Brain (tissue), 1 donor: ENCODE data around the genes COL10A1 and CALHM4.

GRCh38 chr6:112252530-112253295 lies 1.7 kb downstream of the LAMA4 start:
- RRBS, result no CpG with 5 or more reads among the region's 1 CpG

DNA sequence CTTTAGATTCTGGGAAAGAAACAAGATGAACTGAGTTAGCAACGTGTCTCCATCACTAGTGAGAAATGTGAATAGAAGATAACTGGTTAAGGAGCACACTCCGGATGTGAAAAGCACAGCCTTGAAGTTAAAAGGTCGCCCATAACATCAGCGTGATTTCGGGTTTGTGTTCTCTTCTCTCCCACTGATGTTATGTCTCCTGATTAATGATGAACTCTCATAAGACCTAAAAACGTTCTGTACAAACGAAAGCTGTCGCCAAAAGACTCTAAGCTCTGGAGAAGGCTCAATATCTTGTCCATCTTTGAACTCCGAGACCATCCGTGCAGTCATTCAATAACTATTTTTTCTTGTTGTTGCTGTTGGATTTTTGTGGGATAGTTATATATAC lies 291.9 kb upstream of the MARCKS start:
- RRBS, result no CpG with 5 or more reads among the region's 10 CpGs

DNA sequence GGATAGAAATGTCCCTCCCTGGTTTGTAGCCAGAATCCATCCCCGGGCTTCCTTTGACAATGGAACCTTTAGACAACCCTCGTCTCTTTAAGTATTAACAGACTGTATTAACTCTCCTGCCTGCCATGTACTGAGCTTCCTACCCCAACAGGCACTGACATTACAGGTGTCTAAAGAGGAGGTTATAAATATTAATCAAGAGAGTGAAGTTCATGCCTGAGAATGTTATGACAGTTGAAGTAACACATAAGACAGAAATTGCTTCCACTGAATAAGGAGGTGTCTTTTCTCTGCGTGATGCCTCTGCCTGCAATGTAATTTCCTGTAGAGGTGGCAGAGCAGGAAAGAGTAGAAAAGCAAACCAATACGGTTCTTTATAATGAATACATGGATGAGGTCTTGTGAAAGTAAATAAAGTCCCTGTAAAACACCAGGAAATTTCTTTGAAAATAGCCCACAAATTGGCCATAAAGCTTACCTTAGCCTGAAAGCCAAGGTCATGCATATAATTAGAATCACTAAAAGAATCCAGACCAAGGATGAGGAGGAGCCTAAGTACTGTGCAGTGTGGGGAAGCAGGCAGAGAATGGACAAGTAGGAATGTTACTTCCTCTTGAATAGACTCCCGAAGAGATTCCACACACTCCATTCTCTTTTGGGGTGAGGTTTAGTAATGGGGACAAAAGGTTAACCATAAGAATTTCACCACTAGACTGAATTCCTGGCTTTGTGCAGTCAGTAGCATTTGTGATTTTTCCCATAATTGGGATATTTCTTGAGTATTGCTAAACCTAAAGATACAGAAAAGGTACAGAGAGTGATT lies 27.7 kb upstream of the MARCKS start:
- RRBS, result no CpG with 5 or more reads among the region's 5 CpGs

GRCh38 chr6:113858401-113859053 lies 1.4 kb downstream of the MARCKS start:
- RRBS, result 2% methylated on average over 12 of the region's 48 CpGs

DNA sequence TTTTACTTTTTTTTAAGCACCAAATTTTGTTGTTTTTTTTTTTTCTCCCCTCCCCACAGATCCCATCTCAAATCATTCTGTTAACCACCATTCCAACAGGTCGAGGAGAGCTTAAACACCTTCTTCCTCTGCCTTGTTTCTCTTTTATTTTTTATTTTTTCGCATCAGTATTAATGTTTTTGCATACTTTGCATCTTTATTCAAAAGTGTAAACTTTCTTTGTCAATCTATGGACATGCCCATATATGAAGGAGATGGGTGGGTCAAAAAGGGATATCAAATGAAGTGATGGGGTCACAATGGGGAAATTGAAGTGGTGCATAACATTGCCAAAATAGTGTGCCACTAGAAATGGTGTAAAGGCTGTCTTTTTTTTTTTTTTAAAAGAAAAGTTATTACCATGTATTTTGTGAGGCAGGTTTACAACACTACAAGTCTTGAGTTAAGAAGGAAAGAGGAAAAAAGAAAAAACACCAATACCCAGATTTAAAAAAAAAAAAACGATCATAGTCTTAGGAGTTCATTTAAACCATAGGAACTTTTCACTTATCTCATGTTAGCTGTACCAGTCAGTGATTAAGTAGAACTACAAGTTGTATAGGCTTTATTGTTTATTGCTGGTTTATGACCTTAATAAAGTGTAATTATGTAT lies 3.7 kb downstream of the MARCKS start:
- RRBS, result no CpG with 5 or more reads among the region's 3 CpGs

- RRBS, result no CpG with 5 or more reads among the region's 2 CpGs
These were observed 49.5 kb downstream of the MARCKS start for GRCh38 chr6:113906657-113906995.

DNA sequence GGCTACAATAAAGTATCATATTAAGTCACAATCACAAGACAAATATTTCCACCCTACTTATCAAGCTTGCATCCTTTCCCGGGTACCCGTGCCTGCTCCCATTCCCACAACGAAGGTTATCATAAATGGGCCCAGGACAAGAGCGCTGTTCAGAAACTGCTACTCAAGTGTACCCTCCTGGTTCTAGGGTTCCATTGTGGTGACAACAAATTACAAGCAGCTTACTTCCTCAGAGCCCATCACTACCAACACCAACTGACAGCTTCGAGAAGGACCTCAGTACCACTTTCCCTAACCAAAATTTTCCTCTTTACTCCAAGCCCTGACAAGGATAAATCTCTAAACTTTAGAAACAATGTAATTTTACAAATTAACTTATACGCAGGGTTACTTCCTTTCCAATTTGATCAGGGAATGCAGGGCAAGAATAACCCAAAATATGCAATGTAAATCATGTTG lies 2.2 kb downstream of the HDAC2 start:
- RRBS, result no CpG with 5 or more reads among the region's 6 CpGs

- RRBS, result no CpG with 5 or more reads among the region's 10 CpGs
These were observed 174.2 kb upstream of the HDAC2 start for GRCh38 chr6:114144804-114145878.

- RRBS, result no CpG with 5 or more reads among the region's 5 CpGs
These were observed 655.1 kb upstream of the HS3ST5 start for GRCh38 chr6:114997912-114998362.

DNA sequence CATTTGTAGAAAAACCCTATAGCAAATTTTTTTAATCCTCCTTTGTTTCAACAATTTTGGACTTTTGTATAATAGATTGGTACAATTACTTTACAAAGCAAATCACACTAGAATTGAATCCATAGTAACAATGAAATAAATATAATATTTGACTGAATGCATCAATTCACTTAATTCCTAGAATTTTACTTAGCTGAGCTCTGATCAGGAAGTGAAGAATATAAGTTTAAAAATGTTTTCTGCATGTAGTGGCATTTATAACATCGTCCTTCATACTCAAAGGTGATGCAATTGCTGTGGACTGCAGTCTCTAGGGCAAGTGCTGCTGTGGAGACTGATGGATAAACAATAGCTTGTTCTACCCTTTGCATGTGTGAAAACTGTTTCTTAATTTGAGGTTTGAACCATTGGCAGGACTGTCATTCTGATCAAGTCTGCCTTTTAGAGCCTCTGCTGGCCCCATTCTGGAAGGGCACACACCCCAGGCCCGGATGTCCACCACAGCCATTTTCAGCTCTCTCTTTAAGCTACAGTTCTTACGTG lies 52.4 kb downstream of the FRK start:
- RRBS, result no CpG with 5 or more reads among the region's 3 CpGs

DNA sequence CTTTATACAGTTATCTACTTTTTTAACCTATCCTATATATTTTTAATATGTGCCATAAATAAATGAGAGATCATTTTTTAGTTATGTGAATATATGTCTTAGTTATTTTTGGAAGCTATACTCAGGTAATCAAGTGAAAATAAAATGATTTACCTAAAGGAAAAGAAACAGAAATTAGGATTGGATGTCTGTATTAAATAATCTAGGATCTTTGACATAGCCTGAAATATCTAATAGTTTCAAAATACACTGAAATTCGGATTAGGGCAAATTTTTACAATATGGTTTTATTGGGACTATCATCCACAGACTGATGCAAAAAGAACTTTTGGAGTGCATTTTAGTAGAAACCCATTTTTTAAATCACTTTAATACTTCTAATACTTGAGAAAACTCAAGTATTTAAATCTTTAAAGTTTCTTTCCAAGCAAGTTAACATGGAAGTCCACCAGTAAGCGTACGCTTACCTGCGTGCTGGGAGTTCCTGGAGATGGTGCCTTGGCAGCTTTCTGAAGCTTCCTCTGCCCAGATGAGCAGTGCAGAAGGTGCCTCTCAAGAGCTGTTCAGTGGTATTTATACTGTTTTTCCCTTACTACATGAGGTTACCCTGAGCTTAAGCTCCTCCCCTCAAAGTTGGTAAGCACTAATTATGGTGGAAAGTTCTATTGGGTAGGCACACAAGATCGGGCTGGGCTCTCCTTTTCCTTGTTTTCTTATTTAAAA lies at the start of gene COL10A1:
COL10A1 (minus strand) TSS at position 547 of the 723 bp plus-strand sequence.
- RRBS, result no CpG with 5 or more reads among the region's 5 CpGs

GRCh38 chr6:116221006-116221450 lies 32.8 kb downstream of the TSPYL4 start:
- RRBS, result no CpG with 5 or more reads among the region's 2 CpGs

DNA sequence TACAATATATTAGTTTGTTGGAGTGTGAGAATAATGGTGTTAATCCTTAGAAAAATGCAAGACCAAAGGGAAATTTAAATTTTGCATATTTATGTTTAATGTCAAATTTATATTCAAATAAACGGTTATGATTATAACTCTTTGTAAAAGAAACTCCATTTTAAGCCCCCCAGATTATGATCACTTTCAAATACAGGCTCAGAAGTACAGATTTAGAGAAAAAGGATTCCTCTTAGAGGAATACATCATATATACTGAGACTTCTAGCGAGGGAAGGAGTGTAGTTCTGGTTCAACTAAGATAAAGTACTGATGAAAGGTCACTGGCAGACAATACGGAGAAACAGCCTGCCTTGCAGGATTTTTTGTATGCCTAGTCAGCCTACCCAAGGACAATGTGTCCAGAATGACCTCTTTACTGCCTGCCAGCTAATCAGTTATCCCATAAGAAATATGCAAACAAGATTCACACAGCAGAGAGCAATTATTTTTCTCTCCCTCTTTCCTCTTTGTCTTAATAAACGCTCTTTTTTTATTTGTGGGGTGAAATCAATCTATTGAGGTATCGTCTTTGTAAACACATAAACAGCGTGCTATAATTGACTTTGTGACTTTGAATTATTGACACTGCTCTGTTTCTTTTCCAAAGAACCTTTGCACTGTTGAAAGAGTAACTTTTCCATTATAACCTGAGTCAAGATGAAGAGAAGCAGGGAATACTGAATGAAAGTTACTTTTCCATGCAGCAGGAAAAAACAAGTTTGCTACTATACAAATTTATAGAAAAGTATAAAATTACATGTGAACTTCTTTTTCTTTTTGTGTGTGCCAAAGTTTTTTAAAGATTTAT lies 1.4 kb upstream of the TSPYL4 start:
- RRBS, result no CpG with 5 or more reads among the region's 6 CpGs

GRCh38 chr6:116553407-116554047 lies at the start of gene CALHM4:
CALHM4 (plus strand) TSS chr6:116553751.
- RRBS, result no CpG with 5 or more reads among the region's 2 CpGs

DNA sequence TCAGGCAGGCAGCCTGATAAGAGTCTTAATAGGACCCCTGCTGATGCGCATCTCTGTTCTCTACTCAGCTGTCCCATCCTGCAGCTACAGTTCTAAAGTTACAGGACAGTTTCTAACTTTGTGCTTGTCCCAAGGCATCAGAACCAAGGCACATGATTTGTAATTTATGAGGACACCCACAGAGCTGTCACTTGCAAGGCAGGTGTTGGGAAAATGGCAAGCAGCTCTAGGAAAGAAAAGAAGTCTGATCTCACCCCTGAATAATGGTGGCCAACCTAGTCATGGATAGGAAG lies 127.7 kb upstream of the VGLL2 start:
- RRBS, result no CpG with 5 or more reads among the region's 1 CpG

GRCh38 chr6:117544923-117545788 lies 57.2 kb downstream of the GOPC start:
- RRBS, result no CpG with 5 or more reads among the region's 5 CpGs

DNA sequence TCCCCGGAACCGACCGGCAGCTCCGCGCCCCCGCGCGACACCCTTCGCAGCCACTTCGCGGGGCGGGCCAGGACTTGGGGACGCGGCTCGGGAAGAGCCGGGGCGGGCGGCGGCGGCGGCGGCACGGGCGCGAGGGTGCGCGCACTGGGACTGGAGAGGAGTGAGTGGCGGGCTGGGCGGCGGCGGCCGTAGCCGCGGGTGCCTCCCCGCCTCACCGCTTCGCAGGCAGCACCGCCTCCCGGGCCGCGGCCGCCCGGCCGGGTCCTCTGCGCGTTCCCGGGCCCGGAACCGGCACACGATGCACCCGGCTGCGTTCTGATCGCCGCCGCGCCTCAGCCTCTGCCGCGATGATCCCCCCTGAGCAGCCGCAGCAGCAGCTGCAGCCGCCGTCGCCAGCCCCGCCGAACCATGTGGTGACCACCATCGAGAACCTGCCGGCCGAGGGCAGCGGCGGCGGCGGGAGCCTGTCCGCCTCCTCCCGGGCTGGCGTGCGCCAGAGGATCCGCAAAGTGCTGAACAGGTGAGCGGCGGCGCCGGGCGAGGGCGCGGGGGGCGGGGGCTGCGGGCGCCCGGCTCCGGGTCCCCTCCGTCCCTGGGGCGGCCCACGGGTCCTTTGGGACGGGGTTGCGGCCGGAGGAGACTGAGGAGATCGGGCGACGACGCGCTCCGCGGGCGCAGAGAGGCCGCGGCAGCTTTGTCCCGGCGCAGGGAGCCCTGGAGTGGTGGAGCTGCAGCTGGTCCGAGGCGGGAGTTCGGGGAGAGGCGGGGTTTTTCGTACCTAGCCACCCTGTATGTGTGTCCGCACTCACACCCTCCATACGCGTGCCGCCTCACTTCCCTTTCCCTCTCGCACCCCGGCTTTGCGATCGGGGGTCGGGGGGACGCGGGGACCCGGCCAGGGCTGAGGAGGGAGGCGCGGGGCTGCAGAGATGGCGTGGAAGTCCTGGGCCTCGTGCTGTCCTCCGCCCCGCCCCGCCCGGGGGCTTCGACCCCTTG lies 614 bp downstream of the SLC35F1 start:
- RRBS, result 1% methylated on average over 65 of the region's 132 CpGs

DNA sequence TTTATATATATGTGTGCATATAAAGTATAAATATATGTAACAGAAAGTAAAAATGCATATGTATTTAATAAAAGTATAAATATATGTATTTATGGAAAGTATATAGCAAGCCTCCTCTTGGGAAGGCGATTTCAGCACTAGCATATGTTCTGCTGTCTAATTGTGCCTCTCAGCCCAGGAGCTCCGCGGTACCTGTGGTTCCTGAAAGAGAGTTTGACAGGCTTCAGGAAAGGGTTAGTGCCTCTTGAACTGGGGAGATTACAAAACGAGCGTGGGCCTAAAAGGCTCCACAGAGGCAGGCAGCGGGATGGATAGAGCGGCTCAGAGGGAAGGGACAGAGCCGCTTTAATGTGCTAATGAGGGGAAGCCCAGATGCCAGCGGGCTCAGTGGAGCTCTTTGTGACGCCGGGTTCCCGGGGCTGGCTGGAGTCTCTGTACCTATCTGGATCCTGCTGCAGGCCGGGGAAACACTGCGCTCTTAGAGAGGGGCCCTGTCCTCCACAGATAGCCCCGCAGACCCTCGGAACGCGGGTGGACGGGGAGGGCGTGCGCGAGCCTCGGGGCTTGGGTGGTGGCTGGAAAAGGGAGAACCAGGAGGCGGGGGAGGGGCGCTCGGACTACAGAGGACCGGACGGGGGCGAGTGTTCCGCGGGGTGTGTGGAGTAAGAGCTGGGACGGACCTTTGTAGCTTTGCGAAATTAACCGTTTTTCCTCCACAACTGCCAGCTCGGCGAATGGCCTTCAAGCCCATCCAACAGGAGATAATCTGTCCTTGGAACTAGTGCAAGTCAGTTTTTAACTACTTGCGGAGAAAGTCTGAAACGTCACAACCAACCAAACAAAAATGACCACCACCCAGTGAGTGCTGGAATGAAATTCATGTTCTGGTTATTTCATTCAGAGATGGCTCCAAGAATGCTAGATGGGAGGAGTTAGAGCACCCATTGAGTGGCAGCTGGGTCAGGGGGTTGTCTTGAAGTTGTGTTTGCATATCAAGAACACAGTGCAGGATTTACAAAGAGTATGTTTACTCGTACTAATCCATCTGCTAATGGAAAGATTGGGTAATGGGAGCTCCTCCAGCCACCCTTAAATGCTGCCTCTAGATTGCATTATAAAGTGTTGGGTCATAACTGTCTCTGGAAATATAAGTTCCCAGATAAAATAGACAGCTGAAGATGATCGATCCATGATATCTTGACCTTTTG lies 13.0 kb downstream of the SLC35F1 start:
- RRBS, result no CpG with 5 or more reads among the region's 40 CpGs

GRCh38 chr6:118284933-118285400 lies 263.1 kb upstream of the PLN start:
- RRBS, result no CpG with 5 or more reads among the region's 3 CpGs